Left lobe of liver (tissue), 1 donor: Measurements from ENCODE around the genes EEFSEC and RAB7A.

DNA sequence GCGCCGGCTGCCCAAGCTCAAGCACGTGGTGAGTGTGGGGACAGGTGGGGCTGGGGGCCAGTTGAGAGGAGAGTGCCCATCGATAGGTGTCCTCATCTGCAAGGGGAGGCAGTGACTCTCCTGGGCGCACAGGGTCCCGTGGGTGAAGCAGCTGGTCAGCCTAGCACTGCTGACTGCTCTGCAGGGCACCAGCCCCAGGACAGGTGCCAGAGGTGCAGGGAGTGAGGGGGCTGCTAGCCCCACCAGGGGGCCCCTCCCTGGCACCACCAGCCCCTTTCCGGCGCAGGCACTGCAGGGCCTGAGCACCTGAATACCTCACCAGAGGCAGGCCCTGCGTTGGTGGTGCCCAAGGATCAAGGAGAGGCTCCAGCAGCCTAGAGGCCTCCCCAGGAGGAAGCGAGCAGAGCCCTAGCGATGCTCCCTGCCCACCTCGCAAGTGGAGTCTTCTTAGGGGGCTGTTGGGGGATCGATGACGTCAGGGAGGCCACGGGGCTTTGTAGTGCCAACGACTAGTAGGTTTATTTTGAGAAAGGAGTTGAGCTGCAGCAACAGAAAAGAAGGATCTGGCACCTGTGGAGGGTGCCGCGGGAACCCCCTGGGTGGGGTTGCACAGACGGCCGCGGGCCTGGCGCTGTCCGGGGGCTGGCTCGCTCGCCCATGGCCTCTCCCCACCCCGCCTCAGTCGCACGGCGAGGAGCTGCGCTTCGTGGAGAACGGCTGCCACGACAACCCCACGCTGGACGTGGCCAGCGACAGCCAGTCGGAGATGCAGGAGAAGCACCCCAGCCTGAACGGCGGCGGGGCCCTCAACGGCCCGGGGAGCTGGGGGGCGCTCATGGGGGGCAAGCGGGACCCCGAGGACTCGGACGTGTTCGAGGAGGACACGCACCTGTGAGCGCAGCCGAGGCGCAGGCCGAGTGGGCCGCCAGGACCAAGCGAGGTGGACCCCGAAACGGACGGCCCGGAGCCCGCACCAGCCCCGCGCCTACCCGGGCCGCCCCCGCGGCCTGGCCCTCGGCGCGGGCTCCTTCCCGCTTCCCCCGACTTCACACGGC, 839 bp upstream of the ABTB1 start:
- PRO-cap, result no peak

DNA sequence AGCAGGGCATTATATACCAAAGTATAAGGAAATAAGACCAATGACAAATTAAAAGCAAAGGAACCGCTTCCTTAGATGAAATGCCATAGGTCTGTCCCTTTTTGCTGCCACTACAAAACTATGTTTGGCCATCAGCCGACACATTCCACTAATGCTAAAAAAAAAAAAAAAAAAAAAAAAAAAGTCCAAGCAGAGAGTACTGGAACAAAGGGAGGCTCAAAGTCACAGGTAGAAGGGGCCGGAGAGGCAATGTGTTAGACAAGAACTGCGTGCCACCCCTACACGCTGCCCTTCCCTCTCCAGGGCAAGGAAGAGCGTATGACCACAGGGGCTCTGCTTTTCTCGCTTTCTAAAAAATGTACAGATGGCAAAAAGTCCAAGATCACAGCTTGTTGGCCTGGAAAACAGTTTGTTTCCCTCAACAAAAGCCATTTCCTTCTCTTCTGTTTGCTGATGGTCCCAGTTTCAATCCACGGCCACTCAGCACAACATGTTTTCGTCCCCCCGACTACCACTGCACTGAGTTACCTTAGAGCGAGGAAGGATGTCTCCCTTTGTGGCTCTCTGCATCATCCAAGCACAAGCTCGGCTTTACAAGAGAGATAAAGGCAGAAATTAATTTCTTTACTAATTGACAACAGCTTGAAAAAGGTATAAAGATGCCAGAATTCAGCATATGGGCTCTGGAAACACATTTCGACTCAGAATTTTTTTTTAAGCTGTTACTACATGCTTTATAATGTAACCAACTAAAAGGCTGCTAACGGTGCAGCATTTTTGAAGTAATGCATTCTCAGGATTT, 70.9 kb downstream of the ABTB1 start:
- PRO-cap, result no peak

DNA sequence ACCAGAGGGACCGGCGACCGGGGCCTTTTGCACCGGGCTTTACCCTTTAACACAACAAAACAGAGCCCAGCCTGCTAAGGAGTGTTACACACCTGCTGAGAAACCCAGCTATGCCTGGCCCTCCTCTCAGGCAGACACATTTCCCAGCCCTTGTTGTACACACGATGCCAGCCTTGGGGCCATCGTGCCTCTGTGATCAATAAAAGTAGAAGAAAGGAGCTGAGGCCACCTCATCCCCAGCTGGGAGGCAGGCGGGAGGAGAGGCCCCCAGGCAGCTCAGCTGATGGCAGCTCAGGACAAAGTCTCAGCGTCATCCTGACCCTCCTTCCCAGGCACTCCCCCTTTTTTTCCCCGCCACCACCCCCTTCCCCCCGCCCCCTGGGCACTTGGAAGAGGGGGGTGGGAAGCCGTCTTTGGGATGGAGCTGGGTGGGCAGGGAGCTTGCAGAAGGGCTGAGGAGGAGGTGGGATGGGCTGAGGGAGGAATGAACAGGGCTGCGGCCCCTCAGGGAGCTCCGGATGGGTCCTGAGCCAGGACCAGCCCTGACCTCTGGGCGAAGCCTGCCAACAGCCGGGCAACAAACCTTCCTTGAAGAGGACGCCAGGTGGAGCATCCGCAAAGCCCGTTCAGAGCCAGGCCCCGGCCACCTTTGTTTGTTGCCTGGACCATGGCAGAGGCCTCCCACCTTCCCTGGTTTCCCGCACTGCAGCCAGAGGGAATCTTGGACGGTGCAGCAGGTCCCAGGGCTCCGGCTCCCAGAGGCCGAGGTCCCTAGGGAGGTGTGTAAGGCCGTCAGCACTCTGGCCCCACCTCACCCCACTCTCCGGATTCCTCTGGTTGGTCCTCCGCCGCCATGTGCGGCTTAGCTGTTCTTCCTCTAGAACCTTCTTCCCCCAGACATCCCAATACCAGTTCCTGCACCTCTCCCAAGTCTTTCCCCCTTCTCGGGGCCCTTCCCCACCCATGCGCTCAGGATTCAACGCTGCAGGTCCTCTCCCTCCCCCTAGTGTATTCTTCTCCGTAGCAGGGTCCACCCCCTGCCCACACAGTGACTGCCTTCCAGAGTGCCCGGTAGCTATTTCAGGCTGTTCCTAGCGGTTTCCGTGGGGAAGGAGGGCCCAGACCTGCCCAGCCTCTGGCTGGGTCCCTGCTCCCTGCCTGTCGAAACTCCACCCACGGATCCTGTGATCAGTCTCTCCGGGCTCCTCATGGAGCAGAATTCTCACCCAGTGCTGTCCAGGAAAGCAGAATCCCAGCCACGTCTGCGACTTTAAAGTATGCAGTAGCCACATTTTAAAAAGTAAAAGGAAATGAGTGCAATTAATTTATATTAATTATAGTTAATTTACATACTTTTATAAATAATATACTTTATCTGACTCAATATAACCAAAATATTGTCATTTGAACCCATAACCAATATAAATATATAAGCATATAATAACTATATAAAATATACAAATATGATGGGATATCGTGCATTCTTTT, 45.5 kb upstream of the SEC61A1 start:
- PRO-cap, result no peak

- PRO-cap, result no peak
Observed at GRCh38 chr3:128011070-128011683, 41.1 kb upstream of the SEC61A1 start.

- PRO-cap, result no peak
Observed at GRCh38 chr3:128063707-128064448, 11.6 kb downstream of the SEC61A1 start.

DNA sequence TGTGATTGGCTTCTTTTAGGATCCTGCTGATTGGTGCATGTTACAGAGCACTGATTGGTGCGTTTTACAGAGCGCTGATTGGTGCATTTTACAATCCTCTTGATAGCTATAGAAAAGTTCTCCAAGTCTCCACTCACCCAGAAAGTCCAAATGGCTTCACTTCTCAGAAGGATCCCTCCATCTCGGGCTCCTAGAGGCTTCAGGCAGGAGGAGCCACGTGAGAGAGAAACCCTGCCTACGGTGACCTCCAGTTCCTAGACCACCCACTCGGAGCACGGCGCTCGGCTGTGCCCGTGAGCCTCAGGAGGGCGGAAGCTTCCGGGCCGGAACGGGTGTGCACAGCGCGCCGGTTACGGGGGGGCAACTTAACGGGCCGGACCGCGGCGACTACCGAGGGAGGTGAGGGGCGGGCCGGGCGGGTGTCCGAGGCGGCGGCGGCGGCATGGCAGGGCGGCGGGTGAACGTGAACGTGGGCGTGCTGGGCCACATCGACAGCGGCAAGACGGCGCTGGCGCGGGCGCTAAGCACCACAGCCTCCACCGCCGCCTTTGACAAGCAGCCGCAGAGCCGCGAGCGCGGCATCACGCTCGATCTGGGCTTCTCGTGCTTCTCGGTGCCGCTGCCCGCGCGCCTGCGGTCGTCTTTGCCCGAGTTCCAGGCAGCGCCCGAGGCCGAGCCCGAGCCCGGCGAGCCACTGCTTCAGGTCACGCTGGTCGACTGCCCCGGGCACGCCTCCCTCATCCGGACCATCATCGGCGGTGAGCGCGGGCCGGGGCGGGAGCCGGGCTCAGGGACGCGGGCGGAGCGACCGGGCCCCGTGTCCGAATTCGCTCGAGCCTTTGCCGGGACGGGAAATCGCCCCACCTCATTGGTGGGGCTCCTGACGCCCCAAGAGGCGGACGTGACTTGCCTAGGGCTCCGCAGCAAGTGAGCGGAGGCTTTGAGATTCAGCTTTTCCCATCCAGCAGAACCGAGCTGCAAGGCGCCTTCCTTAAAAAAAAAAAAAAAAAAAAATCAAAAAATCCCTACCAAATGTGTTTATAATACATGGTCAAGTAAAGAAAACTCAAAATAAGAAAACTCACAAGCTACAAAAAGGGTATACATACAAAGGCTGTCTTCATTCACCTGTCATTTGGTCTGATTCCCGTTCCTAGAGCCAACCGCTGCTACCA, at the start of gene EEFSEC:
TSS of gene EEFSEC (plus strand) at position 416 of the 1,175 bp plus-strand sequence.
- PRO-cap, result bidirectional peak, plus-strand start at position 422 of the sequence, minus-strand start at position 317 of the sequence; bidirectional peak, plus-strand start at position 871 of the sequence, minus-strand start at position 719 of the sequence

- PRO-cap, result no peak
Observed at GRCh38 chr3:128179011-128179439, 25.7 kb downstream of the EEFSEC start.

GRCh38 chr3:128310708-128311104, 156.0 kb downstream of the DNAJB8 start:
- PRO-cap, result unidirectional peak, plus-strand start at chr3:128310917

DNA sequence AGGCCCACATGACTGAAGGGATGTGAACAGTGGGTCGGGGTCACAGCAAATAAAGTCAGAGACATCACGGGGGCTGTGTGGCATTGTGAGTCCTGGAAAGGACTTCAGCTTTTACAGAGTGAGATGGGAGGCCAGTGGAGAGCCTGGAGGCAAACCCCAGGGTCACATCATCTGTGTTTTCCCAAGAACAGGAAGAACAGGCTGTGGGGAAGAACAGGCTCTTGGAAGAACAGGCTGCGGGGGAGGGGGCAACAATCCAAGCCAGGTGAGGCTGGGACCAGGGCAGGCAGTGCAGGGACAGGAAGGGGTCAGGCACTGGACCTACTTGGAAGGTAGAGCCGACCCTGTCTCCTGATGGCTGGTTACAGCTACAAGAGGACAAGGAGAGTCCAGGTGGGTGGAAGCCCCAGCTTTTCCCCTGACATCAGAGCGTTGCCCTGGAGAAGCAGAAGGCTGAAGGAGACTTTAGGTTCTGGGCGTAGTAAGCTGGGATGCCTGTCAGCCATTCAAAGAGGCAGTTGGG, 131.1 kb downstream of the DNAJB8 start:
- PRO-cap, result no peak

- PRO-cap, result no peak
Observed at GRCh38 chr3:128432168-128433020, 34.3 kb downstream of the DNAJB8 start.

DNA sequence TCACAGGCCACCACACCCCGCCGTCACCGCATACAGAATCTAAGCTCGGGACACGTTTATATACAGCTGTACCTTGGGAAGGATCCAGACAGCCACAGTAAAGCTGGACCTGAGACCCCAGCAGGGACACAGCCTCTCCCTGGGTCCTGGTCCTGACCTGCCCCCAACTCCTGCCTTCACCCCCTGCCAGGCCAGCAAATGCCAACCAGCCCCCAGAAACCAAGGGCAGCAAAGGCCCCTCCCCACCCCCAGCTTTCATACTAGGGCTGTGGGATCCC, 13.0 kb upstream of the DNAJB8 start:
- PRO-cap, result no peak

DNA sequence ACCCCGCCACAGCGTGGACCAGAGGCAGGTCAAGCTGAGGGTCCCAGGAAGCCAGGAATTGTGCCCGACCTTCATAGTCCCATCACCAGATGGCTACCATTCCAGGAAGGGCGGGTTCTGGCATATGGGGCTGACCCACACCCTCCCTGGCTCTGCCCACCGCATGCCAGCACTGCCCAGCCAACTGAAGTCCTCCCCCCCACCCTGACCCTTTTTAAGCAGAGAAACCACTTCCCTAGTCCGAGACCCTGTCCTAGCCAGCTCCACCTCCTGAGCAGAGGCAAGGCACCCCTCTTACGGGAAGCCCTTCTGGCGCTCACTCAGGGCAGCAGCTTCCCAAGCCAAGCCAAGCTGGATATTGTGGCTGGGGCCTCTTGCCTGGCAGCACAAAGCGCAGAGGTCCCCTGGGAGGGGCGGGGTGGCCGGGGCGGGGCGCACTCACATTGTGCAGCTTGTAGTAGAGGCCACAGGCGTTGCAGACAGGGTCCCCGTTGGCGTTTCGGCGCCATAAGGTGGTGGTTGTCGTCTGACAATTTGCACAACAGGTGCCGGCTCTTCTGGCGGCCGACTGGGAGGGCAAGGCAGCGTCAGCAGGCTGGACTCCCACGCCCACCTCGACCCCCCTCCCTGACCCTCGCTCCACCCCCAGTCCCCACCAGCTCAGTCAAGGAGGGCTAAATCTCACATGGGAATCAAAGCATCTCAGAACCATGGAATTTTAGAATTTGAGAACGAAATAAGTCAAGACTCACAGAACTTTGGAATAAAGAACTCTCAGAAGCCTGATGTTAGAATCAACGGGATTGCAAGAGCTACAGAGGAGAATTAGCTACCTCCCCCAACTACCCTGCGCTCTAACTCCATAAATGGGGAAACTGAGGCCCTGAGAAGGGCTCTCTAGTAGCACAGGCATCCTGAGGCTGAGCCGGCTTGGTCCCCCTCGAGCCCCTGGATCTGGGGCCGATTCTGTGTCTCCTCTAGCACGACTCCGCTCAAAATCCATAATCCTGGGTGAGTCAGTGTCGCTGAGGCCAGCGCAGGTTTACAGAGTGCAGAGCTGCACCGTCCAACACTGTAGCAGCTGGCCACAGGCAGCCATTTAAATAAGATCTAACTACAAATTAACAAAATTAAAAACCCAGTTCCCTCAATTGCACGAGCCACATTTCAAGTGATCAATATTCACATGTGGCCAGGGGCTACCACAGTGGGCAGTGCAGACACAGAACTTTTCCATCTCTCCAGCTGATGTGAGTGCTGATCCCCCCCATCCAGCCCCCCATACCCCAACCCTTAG, 11.2 kb downstream of the GATA2 start:
- PRO-cap, result no peak

DNA sequence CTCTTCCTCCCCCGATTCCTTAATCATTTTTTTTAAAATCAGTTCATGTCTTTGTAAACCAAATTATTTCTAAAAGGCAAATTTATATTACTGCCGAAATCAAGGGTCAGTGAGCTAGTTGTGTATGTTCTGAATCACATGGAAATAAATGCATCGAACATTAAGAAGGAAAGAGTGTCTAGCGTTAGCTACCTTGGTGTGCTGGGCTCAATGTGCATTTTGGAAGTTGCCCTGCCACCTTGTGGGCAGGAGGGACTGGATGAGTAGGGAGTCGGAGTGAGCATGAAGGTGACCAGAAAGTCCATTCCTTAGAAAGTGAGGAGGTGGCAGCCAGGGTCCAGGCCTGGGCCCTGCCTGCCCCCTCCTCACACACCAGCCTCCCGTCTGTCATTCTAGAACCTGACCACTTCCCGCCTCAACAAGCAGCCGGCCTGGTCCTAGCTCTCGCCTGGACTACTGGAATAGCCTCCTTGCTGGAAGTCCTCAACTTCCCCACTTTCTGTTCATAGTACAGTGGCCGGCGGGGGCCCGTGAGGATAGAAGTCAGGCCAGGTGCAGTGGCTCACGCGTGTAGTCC, 10.1 kb upstream of the GATA2 start:
- PRO-cap, result no peak

DNA sequence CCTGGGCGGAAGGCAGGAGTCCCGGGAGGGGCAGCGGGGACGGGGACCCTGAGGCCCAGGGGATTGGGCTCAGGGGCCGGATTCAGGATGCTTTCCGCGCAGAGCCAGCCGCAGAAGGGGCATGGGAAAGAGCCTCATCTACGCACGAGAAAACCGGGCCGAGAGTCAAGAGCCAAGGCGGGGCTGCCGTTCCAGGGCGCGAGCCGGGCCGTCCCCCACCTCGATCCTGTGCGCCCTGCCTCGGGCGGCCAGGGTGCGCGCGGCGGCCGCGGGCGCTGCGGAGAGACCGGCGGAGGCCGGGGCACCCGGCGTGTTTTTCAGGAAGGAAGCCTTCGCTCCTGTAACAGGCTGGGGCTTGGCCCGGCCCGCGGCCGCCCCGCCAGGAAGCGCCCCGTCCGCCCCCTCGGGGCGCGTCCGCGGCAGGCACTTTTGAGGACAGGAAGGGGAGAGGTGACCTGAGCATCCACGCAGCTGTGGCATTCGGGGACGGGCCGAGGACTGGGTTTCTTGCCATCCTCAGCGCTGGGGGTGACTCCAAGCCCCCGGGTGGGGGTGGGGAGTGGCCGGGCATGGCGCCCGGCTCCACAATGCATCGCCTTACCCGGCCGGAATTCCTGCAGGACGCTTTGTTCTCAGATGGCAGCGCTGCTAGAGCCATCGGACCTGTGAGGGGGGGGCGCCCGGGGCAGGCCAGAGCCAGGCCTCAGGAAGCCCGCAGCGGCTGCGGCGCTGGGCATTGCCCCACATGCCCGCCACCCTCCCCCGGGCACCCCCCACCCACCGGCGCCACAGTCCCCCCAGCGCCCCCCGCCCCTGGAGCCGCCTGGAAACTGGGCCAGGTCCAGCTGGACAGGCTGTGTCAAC, 62.4 kb upstream of the GATA2 start:
- PRO-cap, result no peak

DNA sequence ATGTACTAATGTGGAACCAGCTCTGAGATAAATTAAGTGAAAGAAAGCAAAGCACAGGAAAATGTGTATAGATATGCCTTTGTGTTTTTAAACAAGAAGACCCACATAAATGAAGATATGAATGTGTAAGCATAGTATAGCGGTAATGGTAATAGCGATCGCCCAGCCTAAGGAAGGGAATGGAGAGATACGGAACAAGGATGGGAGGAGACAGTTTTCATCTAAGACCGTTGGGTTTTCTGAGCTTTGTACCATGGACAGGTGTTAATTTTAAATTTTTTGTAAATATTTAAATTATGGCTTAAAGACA, 30.8 kb upstream of the RPN1 start:
- PRO-cap, result no peak

GRCh38 chr3:128725886-128726542, at the start of gene RAB7A:
Gene RAB7A (plus strand): TSS chr3:128726183.
- PRO-cap, result bidirectional peak, plus-strand start at chr3:128726193, minus-strand start at chr3:128725989

GRCh38 chr3:128727470-128728147, 1.6 kb downstream of the RAB7A start:
- PRO-cap, result no peak

- PRO-cap, result no peak
Observed at GRCh38 chr3:128751932-128752486, 26.0 kb downstream of the RAB7A start.

DNA sequence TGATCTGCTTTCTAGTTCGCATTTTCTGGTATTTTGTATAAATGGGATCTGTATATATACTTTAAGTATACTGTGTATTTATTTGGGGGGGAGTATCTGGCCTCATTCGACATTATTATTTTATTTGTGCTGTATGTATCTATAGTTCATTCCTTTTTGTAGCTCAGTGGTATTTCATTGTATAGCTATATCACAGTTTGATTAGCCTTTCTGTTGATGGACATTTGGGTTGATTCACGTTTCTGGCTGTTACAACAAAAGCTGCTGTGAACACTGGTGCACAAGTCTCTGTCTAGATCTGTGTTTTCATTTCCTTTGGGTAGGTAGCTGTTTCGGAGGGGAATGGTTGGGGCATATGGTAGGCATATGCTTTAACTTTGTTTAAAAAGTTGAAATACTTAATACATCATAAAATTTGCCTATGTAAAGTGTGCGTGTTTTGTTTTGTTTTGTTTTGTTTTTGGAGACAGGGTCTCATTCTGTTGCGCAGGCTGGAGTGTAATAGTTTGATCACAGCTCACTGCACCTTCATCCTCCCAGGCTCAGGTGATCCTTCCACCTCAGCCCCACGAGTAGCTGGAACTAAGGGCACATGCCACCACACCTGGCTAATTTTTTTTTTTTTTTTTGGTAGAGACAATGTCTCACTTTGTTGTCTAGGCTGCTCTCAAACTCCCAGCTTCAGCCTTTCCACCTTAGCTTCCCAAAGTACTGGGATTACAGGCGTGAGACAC, 42.3 kb downstream of the RAB7A start:
- PRO-cap, result no peak

DNA sequence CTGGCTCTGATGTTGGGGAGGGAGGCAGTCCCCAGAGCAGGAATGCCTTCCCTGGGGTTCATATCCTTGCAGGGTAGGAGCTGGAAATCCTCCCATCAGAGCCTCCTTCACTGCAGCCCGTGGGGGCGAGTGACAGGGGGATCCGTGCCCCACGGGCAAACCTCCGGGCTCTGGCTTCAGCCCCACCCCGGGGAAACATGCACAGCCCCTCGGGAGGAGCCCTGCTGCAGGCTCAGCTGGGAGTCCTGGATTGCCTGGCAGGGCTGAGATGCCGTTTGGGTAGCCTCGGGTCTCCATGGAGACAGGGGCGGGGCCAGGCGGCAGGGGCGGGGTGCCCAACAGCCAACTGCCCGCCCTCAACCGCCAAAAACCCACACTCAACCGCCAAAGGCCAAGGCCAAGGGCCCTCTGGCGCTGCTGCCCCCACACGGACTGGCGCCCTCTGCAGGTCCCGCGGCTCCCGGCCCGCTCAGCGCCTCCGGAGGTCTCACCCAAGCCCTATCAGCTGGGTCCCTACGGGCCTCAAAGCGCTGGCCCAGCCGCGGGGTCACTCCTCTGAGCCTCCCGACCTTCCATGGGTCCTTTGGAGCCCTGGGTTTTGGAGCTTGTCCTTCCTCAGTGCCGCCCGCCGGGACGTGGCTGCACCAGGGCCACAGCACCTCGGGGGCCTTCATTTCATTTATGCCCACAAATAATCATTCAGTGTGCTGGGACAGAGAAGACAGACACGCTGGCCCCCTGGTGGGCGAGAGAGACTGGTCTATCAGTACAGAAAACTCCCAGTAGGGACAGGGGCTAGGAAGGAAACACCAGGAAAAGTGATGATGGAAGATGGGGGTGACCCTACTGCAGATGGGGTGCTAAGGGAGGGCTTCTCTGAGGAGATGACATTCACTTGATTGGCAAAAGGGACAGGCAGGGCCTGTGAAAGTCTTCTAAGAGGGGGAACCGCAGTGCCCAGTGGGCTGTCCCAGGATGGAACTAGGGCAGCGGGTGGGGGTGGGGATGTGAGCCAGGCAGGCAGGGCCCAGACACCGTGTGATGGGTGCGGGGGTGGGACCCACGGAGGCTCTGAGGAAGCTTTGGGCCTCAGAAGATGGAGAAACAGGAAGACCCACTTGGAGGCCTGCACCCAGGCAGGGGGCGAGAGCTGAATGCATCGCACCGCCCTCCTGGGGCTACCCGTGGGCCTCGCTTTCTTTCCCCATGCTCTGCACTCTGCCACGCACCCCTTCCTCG, 33.4 kb upstream of the ACAD9 start:
- PRO-cap, result unidirectional peak, plus-strand start at position 387 of the sequence